OVCAR3 (cell line): Measurements from ENCODE around the genes ARHGAP44 and TBC1D26.

DNA sequence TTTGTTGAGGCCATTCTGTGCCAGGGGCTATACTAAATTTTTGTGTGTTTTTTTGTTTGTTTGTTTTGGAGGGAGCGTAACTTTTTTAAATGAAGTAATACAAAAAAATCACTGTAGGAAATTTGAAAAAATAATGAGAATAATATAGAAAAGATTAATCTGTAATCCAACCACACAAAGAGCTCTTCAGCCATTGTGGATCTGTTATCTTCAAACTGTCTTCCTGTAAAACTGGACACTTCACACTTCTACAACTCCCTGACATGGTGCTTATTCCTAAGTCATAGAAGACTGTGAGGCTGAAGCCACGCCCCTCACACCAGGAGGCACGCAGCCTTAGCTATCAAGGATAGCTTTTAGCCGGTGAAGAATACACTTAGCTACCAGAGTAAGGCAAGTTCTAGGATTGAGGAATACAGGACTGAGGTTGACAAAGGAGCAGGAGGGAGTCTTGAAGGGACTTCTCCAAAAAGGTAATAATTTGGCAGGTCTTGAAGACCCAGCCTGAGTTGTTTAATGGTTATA, 79.7 kb upstream of the GAS7 start:
- RRBS: no CpG with 5 or more reads among the region's 4 CpGs

- RRBS: no CpG with 5 or more reads among the region's 5 CpGs
Measured at GRCh38 chr17:10777371-10777627, 26.6 kb downstream of the TMEM238L start.

- RRBS: no CpG with 5 or more reads among the region's 3 CpGs
Measured at GRCh38 chr17:12040438-12040924, 19.8 kb downstream of the MAP2K4 start.

GRCh38 chr17:12074636-12075227, 54.1 kb downstream of the MAP2K4 start:
- RRBS: no CpG with 5 or more reads among the region's 6 CpGs

GRCh38 chr17:12622994-12623642, 42.6 kb upstream of the MYOCD start:
- RRBS: no CpG with 5 or more reads among the region's 15 CpGs

DNA sequence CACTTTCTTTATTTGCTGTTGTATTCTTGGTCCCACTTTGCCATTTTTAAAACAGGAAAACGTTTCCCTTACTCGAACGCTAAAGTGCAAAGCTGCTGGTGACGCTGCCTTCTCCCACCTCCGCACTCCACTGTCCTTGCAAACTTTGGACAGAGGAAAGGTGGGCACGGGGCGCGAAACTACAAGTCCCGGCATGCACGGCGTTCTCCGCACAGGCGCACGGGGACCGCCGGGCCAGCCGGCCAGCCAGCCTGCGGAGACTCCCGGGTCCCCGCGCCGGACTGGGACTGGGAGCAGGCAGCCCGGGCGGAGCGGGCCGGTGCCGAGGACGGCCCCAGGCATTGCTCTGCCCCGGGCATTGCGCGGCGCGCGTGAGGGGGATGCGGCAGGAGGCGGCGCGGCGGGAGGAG, at the start of gene ARHGAP44:
Gene ARHGAP44, plus strand, starts transcription at position 245 of the 410 bp plus-strand sequence.
- RRBS: 5% methylated on average over 17 of the region's 39 CpGs

GRCh38 chr17:12989780-12990784, 27.7 kb downstream of the ELAC2 start:
- RRBS: no CpG with 5 or more reads among the region's 30 CpGs

DNA sequence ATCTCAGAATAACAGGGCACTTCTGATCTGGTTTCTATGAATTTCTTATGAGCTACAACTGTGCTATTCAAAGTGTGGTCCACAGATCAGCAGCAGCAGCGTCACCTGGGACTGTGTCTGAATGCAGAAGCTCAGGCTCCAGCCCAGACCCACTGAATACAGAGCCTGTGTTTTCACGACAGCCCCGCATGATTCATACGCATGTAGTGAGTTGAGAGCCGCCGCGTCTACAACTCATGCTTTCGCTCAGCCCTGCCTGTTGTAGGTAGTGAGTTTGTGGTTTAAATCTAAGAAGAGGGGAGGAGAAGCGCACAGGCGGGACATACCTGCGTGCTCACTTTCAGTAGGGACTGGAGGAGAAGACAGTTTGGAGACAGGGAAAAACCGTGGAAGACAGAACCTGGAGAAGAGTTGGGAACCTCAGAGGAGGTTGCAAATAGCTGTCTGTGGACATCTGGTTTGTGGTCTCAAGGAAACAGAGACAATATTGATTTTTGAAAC, 28.6 kb upstream of the ELAC2 start:
- RRBS: no CpG with 5 or more reads among the region's 12 CpGs

GRCh38 chr17:13223074-13223616, 205.3 kb upstream of the ELAC2 start:
- RRBS: no CpG with 5 or more reads among the region's 3 CpGs

GRCh38 chr17:13930779-13931584, 138.3 kb upstream of the COX10 start:
- RRBS: no CpG with 5 or more reads among the region's 4 CpGs

DNA sequence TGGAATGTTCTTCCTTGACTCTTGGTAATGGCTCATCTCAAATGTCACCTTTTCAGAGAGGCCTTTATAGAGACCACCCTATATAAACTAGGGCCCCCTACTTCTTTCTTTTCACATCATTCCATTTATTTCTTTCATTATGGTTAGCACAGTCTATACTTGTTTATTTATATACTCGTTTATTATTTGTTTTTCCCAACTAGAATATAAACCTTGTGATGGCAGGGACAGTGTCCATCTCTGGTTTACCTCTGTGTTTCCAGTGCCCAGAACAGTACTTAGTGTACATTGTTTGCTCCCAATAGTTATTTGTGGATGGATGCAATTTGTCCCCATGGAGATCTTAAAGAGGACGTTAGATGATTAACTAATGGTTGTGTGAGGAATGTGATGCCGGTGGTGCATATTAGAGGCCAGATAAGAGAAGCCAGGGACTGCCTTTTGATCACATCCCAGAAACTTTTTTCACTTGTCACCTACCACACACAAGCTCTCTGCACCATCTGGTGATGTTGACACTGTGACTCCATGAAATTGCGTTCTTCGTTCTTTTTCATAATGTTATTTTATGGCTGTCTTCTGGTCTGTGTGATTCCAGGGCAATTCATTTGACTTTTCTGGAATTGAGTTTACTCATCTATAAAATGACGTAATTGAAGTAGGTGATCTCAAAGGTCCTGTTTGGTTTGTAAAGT, 1.0 kb downstream of the COX10 start:
- RRBS: no CpG with 5 or more reads among the region's 6 CpGs

DNA sequence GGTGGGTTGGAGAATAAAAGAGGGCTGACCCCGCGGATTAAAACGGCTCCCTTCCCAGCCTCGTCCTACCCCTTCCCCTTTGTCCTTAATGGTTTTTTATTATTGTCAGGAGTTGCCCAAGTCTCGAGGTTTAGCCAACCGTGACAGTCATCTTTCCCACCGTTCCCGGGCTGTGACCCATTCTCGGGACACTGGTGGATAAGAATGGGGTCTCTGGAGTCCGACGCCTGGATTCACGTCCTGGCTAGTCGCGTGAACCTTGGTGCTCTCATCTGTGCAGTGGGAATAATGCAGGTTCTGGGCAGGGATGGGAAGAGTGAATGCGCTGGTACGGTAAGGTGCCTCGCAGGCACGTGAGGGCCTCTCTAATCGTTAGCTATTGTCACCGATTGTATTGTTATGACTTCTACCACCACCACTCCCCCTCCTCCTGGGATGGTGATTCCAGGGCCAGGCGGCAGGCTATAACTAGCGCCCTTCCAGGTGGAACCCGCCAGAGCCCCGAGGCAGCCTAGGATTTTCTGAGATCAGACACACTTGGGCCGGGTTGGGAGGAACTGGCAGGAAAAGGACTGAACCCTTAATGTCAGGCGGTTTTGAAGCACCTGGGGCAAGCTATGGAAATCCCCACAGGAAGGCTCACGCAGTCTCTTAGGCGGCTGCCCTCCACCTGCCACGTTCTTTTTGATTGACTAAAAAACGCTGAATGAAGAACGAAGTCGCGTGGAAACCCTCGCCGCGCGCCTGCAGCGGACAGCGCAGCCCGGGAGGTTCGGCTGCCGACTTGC, 2.6 kb downstream of the HS3ST3B1 start:
- RRBS: no CpG with 5 or more reads among the region's 42 CpGs

DNA sequence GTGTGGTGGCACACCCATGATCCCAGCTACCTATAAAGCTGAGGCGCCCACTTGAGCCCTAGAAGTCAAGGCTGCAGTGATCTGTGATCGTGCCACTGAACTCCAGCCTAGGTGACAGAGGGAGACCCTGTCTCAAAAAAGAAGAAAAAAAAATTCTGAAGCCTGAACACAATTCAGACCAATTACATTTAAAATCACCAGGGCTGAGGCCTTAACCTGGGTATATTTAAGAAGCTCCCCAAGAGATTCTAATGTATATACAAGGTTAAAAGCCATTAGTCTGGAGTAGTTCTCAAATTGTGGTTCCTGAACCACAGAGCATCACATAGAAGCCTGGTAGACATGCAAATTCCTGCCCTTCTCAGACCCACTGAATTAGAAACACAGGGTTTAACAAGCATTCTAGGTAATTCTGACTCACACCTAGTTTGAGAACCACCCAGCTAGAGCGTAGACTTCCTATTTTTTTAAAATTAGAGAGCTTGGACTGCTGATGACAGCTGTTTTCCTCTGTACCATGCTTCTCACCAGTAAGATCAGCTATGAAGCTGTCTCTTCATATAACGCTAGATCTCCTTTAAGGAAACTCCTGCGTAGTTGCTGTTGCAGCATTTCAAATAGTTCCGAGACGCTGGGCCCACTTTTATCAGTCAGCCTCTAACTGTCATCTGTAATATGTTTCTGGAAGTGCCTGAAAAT, 50.5 kb downstream of the HS3ST3B1 start:
- RRBS: no CpG with 5 or more reads among the region's 7 CpGs

DNA sequence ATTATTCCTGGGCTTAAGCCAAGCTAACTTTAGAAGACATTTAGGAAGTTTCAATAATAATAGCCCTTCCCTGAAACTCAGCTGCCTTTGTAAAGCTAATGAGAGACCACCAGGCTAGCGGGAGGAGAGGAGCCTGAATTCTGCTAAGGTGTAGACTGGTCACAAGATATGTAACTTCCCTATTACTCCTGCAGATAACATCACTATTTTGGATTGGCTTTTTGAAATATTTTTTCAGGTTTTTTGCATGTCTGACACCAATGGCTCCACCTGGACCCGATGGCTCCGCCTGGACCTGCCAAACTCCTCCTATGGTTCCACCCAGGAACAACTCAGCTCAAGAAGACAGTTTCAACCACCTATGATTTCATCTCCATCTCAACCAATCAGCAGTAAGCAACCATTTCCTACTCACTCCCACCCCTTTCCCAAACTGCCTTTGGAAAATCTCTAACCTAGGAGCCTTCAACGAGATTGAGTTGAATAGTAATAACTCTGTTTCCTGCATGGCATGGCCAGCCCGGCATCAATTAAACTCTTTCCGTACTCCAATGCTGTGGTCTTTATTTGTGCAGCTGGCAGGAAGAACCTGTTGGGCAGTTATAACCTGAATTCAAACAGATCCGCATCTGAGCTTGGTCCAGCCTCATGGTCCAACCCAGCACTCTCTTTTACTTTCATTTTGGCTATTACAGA, 225.2 kb downstream of the HS3ST3B1 start:
- RRBS: no CpG with 5 or more reads among the region's 7 CpGs

DNA sequence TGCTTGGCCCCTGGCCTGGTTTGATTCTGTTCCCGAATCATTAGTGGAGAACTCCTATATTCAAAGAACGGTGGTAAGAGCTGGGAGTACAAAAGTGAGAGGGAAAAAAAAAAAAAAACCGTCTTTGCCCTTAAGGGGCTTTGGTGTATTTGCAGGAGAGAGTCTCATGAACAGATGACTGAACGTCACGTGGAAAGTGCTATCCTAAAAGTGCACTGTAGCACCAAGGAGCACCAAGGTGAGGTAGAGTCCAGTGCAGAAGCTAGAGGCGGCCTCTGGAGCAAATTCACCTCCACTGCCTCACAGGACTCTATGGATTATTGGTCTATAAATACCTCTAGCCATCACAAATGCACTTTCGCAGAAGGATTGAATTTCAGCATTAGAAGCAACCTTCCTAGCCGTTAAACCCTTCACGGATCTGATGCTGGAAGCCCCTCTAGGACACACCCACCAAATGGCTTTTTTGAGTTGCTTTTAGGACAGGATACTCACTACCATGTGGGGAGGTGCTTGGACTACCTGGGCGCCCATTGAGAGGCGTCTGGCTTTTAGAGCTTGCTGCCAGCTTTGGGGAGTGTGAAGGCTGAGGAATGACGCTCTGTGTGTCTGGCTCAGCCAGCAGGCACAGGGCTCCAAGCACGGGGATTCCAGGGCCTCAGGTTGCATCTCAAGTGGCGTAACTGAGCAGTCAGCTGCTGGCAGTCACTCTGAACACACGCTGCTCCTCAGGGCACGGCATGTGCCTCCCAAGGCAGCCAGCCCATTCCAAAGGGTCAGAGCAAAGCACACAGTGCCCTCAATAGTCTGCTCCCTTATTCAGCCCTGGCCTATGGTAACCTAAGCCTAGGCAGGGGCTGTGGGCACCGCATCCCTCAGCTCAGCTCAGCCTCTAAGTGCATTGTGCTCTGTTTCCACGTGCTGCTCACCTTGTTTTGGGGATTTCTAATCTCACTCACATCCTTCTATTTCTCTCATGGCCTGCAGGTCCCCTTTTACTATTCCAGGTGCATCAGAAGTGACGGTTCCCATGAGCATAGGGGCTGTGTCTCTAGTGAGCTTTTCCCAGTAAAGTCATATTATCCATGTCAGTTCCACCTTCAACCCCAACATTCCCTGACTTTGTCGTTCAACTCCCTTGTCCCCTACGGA, 52.6 kb downstream of the CDRT4 start:
- RRBS: no CpG with 5 or more reads among the region's 21 CpGs

DNA sequence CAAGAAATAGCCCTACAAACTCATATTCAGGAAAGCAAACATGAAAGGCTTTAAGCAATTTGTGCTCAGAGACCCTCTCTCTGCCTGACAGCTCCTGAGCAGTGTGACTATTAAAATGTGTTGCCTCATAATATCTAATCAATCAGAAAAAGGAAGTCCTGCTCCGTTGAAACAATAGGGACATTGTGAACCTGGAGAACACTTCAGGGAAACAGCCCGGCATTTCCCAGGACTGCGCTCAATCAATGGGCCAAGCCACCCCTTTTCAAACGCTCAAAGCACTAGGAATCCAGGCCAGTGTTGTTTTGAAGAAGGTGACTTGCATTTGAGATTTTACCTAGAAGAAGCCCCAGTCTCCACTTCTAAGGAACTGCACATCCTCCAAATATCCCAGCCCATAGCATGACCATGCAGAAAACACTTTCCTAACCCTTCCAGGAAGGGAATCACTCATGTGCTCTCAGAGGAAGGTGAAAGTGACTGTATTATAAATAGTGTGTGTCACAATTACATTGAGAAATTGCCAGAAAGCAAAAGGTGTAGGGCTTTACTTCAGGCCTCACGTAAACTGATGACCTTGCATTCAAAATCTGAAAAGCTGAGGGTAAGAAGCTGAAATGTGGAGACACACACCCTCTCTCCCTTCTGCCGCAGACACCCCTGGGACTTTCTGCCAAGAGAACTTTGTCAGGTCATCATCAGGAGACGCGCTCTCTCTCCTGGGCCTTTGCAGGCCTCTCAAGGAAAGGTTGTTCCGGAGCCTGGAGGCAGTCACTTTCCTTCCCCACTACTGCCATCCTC, 19.3 kb downstream of the CDRT4 start:
- RRBS: no CpG with 5 or more reads among the region's 9 CpGs

- RRBS: no CpG with 5 or more reads among the region's 42 CpGs
Measured at GRCh38 chr17:15502177-15503224, 35.1 kb upstream of the CDRT4 start.

GRCh38 chr17:15732028-15732567, at the start of gene TBC1D26:
TBC1D26 (plus strand) TSS chr17:15732283.
- RRBS: no CpG with 5 or more reads among the region's 10 CpGs

DNA sequence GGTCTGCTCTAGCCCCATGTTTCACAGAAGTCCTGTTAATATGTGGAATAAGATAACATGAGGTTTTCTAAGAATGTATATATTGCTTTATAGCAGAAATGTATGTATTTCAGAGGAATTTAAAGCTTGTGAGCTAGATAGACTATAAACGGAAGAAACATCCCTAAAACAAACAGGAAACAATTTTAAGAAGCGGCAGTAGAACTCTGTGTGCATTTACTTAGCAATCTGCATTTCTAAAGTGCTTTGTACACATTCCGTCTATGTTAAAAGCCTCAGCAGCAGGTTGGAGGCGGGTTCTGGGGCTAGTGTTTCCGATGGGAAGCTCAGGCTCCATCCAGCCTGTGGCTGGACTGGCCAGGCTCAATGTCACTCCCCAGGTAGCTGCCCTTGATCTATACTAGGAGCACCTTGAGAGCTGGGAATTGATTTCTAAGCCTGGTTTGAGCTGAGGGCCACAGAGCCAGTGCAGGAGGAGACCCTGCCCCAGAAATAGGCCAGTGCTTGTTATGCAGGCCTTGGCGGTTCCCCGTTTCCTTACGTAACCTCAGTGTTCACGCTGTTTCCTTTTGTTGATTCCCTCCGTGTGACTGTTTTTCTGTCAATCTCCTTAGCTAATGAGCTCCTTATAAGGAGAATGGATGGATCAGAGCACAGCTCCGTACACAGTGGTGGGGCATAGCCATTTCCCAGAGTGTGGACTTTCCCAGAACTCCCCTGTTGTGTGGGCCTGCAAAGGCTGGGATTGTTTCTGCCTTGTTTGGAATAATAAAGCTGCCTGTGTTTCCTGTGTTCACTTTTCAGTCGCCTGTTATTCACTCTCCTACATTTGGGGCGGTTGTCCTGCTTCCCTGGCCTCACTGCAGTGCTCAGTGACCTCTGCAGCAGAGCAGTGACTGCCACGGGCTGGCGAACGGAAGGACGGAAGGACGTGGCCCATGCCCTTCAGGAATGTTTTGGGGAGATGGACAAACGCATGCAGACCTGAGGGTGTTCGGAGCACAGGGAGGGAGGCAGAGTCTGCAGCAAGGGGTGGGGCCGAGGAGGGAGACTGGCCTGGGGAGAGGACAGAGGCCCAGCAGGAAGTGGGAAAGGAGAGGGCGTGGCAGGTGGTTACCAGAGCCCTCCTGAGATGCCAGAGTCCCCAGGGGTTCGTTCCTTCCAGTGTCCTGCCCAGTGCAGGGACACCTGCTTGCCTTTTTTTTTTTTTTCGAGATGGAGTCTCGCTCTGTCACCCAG, 21.5 kb downstream of the ADORA2B start:
- RRBS: no CpG with 5 or more reads among the region's 25 CpGs

GRCh38 chr17:16133742-16134558, 81.4 kb downstream of the NCOR1 start:
- RRBS: no CpG with 5 or more reads among the region's 4 CpGs